Temporal lobe (tissue), 2 donors: ENCODE measurements around a stretch of chr16.

DNA sequence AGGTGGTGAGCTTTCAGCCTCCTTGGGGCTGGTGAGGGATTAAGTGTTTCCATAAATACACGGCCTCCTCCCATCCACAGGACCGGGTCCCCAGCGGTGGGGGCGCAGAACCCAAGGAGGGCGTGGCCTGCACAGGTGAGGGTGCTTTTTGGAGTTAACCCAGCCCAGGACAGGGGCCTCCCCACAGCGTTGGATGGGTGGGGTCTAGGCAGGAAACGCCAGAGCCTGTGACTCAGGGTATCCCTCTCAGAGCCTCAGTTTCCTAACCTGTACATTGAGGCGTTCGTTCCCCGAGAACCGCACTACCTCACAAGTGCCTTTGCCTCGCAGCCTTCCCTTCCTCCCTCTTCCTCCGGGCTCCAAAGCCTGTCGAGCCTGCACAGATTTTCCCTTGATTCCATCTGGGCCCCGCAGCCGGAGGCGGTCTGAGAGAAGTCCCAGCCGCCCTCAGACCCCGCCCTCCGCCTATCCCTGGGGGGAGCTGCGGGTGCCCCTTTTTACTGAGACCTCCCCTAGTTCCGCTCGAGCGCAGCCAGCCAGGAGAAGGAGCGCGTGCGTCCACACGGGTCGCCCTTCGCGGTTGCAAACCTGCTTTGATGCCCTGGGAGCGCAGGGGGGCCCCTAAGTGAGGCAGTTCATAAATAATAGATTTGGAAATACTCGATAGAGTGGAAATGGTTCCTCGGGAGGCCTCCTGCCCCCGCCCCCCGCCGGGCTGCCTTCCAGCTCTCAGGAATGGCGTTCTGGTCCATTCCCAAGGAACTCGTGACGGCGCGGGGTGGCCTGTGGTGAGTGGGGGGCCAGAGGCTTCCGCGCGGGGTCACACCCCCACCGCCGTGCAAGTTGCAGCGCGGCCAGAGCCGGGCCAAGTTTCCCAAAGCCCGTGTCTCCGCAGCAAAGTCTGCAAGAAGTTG, 791 bp downstream of the C16orf74 start:
- RAMPAGE, long total RNA: no peak

GRCh38 chr16:85803350-85803964, 4.0 kb downstream of the COX4I1 start:
- RAMPAGE, long total RNA: no peak

GRCh38 chr16:85821567-85821908, 22.0 kb downstream of the COX4I1 start:
- RAMPAGE, long total RNA: no peak

GRCh38 chr16:85848299-85848873, 48.9 kb downstream of the COX4I1 start:
- RAMPAGE, long total RNA: no peak

GRCh38 chr16:85903338-85904239, 4.6 kb downstream of the IRF8 start:
- RAMPAGE, long total RNA: no peak

GRCh38 chr16:85935669-85936456, 36.9 kb downstream of the IRF8 start:
- RAMPAGE, long total RNA: no peak

DNA sequence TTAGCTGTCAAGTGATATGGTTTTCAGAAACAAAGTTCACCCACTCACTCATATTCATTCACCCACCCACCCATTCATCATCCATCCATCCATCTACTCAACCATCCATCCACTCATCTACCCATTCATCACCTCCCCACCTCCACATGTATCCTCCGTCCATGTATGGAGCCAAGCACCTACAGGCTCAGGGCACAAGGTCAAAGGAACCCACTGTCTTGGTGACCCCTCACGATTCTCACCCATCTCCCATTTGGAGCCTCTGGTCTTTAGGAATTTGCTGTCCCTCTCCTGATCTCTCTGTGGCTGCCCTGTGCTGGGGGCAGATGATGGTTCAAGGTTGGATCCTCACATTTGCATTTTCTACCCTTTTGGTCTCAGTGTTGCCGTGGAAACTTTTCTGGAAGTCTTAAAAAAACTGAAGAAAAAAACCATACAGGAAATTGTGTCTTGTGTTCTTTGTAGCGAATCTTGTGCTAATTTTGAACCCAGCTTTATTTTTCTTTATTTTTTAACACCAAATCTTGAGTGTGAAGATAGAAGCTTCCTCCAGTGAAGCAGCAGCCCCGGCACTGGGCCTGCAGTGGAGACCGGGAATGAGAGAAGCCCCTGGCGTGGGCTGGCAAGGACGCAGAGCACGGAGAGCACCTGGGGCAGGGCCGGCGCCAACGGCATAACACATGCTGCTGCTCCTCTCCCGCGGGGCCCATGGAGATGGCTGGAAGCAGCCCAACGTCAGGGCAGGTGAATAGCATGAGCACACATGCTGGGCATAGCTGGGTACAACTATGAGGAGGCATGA, 46.1 kb downstream of the IRF8 start:
- RAMPAGE, long total RNA: no peak

GRCh38 chr16:85995752-85996272, 96.8 kb downstream of the IRF8 start:
- RAMPAGE, long total RNA: no peak

- RAMPAGE, long total RNA: no peak
Measured at GRCh38 chr16:86032929-86033523, 134.1 kb downstream of the IRF8 start.

DNA sequence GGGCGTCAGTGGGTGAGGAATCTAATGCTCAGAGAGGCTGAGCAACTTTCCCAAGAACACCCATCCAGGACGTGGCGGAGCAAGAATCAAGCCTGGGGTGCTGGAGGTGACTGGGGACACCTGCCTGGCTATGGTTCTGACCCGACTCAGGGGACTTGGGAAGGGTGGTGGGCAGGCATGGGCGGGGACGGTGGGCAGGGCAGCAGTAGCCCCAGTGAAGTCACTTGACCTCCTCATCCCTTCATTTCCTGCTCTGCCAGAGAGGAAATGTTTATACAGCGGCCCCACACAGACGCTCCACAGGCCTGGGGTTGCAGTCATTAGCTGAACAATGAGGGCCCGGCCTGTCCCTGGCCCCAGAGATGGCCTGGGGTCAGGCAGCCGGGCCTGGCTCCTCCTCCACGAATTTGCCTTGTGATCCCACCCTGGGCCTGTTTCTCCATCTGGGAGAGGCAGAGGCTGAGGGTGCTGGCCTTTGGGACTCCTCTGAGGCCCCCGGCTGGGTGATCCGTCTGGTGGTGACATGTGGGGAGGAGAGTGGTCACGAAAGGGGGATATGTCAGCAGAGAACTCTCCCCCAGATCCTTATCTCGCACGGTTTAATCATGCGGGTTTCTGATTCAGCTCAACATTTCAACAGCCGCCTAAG, 175.8 kb downstream of the IRF8 start:
- RAMPAGE, long total RNA: no peak

DNA sequence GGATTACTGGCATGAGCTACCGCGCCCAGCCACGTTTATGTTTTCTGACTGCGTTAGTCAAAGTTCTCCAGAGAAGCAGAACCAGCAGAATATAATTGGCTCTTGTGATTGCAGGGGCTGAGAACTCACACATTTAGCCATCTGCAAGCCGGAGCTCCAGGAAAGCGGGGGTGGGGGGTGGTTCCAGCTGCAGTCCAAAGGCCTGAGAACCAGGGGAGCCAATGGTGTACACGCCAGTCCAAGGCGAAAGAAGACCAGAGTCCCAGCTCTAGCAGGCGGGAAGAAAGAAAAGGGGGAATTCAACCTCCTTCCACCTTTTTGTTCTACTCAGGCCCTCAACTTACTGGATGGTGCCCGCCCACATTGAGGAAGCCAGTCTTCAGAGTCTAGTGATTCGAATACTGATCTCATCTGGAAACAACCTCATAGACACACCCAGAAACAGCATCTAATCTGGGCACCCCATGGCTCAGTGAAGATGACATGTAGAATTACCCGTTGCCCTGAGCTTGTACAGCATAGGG, 263.7 kb downstream of the IRF8 start:
- RAMPAGE, long total RNA: no peak

- RAMPAGE, long total RNA: no peak
Measured at GRCh38 chr16:86194800-86195359, 295.9 kb downstream of the IRF8 start.

DNA sequence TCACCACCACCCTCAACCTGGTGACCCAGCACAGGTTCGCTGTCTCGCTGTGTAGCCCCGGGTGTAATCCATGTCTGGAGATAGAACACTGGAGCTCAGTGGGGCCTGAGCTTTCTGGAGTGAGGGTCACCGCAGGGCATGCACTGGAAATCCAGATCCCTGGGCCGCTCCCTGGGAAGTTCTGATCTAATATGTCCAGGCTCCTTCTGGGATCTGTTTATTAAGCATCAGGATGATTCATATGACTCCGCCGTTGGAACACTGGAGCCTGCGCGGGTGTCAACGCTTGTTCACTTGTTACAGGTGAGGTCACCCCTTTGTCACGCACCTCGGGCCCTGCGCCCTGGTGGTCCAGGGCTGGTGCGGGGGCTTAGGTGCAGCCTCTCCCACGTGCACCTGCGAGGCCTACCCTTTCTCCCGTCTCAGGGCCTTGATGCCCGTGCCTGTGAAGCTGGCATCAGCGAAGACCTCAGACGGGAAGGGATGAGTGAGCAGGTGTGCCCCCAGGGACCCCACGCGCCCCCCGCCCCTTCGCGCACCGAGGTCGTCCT, 224.2 kb upstream of the FOXF1 start:
- RAMPAGE, long total RNA: no peak

GRCh38 chr16:86300781-86301106, 209.6 kb upstream of the FOXF1 start:
- RAMPAGE, long total RNA: no peak

DNA sequence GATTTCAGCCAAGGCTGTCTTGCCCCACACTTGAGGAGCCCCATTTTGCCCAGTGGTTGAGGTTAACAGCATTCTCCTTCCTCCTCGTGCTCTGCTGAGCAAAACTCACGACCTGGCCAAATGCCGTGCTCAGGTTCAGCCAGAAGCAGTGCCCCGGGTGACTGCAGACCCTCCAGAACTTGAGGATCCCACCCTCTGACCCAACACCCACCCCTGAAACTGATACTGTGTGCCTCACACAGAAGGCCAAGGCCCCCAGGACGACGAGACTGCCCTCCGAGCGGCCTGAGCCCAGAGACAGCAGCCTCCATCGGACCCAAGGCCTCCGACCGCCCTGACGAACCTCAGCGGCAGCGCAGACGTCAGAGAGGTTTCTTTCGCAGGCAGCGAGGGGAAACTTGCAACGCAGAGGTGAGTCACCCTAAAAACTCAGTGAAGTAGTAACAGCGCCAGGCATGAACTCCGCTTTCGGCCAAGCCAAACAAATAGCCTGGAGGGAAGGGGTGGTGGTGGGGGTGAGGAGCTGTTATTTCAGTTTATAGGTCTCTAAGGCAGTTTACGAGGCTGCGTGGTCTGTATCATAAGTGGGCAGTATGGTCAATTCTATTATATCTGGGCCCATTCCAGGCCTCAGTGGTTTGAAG, 43.7 kb upstream of the FOXF1 start:
- RAMPAGE, long total RNA: no peak

- RAMPAGE, long total RNA: no peak
Measured at GRCh38 chr16:86477462-86478345, 32.6 kb upstream of the FOXF1 start.

DNA sequence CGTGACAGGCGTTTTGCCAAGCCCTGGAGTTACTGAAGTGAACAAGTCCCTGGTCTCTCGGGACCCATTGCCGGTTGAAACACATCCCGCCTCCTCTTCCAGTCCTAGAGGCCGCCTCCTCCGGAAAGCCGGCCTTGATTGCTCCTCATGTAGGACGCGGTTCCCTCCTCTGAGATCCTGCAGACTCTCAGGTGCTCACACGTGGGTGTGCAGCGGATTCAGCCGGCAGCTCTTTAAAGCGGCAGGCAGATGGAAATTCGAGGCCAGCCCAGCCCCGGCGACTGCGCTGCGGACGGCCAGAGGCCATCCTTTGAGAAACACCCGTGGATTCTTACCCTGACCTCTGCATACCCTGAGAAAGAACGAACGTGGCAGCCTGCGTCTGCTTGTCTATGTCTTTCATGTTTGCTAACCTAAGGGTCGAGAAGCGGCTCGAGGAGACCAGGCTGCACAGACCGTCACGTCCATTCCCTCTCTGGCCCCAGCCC, 408 bp upstream of the MTHFSD start:
- RAMPAGE, long total RNA: no peak

- RAMPAGE, long total RNA: no peak
Measured at GRCh38 chr16:86741231-86742177, 163.2 kb downstream of the FOXL1 start.

- RAMPAGE, long total RNA: no peak
Measured at GRCh38 chr16:86844580-86845147, 266.3 kb downstream of the FOXL1 start.

- RAMPAGE, long total RNA: no peak
Measured at GRCh38 chr16:87032686-87032950, 284.6 kb downstream of the C16orf95 start.